Bronchus fibroblast of lung (primary cell): ENCODE measurements around a stretch of chr10.

- RAMPAGE, long total RNA: no peak
Measured at GRCh38 chr10:6273212-6273885, 70.6 kb downstream of the PFKFB3 start.

- RAMPAGE, long total RNA: no peak
Measured at GRCh38 chr10:6296747-6297327, 94.1 kb downstream of the PFKFB3 start.

GRCh38 chr10:6297641-6298497, 95.1 kb downstream of the PFKFB3 start:
- RAMPAGE, long total RNA: no peak

DNA sequence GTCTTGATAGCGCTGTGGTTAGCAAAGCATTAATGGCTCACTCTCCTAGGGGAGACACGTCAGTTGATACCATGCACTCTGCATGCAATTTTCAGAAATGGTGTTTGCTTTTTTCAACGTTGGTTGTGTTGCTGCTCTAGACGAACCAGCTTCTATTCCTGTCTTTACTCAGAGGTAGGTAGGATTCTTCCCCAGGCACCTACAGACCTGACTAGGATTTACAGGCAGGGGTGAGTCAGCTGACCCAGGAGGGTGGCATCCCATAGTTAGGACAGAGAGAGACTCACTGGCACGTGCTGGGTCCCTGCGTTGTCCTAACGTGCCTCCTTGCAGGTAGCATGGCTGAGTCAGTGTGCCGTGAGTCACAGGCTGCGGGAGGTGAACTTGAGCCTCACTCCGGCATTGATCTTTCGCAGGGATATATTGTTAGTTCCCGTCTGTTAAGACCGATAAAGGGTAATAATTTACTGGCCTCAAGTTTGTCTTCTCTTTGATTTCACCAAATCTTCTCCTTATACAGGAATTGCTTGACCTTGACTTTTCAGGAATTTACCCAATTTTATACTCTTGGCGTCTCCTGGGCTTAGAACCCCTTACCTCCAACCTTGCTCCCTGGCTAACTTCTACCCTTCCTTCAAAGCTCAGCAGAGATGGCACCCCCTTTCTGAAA, 96.5 kb downstream of the PFKFB3 start:
- RAMPAGE, long total RNA: no peak

DNA sequence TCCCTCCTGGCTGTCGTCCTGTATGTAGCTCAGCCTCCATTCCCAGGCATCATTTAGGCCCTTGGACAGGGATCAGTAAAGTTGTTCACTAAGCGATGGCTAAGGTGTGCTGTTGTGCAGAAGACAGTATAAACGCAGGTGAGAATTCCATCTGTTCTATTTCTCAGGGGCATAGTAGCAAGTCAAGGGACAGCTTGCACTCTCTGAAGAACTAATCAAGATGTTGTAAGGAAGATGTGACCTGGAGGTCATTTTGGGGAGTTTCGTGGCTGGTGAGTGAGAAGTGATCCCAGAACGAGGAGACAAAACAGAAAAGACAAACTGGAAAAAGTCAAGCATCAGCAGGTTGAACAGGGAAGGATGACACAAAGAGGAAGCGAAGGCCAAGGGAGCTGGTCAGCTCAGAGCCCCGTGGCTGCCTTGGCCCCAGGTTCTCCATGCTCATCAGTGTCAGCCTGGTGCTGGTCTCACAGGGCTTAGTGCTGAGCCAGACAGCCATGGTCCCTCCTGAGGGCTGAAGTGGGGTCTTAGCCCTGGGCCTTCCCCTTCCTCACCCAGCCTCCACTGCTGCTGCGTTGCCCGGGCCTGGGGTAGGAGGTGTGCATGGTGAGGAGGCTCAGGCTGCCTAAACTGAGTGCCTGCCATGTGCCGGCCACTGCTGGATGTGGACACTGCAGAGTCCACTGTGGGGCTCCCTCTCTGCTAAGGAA, 183.5 kb downstream of the PFKFB3 start:
- RAMPAGE, long total RNA: no peak

DNA sequence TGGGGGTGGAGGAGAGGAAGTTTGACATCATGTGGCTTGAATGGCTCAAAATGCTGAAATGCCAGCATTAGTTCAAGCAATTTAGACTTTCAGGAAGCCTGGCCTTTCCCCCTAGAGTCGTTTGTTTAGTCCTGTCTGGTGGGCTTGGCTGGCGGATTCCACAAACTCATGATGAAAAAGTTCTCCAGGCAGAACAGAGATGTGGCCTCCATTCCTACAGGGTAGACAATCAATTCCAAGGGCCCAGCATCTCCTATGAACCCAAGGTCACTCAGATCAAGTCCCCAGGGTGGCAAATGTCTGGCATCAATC, 180.5 kb downstream of the PRKCQ start:
- RAMPAGE, long total RNA: no peak

GRCh38 chr10:6400230-6400973, 179.7 kb downstream of the PRKCQ start:
- RAMPAGE, long total RNA: no peak

GRCh38 chr10:6542765-6543409, 37.2 kb downstream of the PRKCQ start:
- RAMPAGE, long total RNA: no peak

DNA sequence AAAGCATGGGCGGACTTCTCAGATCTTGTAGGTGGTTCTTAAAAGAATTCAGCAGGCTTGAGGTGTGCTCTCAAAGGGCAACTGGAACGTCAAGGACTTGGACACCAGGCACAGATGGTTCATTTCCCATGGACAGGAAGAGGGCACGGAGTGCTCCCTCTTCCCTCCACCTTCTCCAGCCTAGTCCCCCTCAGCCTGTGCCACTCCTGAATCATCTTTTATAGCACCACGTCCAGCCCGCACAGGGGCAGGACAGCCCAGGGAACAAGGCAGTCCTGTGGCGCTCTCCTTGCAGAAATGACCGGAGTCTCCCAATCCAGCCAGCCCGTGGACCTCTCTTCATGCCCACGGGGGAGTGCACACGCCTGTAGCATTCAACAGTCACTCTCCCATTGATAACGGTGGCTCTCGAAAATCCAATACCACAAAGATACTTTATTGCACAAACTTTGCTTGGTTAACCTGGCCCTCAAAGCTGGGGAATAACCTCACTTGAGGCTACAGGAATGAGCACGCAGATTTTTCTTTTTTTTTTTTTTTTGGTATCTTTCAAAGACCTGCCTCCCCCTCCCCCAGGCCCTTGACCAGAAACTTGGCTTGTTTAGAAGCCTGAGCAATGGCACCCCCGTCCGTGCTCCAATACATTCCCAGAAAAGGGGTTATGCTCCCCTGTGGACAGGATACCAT, 808 bp downstream of the PRKCQ start:
- RAMPAGE, long total RNA: no peak

DNA sequence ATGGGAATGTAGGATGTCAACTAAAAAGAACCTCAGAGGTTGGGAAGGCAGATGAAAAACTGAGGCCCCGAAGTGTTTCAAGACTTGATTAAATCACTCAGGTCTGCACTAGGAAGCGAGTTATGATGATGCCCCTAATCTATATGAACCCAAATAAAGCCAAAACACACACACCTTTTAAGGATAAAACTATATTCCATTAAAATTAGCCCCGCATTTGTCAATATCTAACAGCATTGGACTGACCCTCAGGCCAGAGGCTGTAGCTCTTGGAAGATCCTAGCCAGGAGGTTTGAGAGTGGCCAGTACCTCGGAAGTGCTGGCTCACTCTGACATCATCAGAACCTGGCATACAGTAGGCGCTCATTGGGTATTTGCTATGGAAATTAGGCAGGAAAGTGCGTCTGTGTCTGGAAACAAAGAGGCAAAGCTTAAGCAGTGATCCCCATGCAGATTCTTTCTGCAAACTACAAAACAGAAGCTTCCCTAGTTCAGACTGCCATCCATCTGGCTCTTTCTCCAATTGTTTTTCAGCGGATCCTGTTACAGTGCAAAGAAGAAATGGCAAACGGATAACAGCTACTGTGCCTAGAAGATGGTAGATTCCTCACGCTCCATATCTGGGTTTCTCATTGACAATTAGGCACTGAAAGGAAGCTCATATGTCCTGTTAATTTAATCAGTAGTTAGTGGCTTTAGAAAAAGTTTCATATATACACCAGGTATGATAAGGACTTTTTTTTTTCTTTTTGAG, 1.7 kb upstream of the PRKCQ start:
- RAMPAGE, long total RNA: no peak

- RAMPAGE, long total RNA: no peak
Measured at GRCh38 chr10:6591844-6592622, 12.0 kb upstream of the PRKCQ start.

DNA sequence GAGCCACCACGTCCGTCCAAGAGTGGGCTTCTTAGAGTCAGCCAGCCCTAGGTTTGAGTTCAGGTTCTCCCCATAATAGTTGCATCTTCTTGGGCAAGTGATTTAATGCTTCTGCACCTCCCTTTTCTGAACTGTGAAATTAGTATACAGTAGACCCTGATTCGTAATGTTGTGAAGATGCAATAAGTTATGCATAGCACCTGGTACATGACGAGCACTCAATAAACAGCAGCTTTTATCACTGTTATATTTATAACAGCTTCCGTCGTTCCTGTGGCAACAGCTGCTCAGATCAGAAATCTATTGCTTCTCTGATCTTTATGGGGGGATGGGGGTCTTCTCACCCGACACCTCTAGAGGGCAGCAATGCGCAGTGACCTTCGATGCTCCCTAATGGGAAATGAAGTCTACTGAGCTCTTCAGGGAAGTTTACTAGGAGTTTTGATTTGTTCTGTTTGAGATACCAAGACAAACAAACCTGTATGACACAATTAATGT, 289.7 kb downstream of the SFMBT2 start:
- RAMPAGE, long total RNA: no peak

GRCh38 chr10:7233178-7233582, 177.7 kb downstream of the SFMBT2 start:
- RAMPAGE, long total RNA: no peak

- RAMPAGE, long total RNA: no peak
Measured at GRCh38 chr10:7337418-7338179, 73.2 kb downstream of the SFMBT2 start.

DNA sequence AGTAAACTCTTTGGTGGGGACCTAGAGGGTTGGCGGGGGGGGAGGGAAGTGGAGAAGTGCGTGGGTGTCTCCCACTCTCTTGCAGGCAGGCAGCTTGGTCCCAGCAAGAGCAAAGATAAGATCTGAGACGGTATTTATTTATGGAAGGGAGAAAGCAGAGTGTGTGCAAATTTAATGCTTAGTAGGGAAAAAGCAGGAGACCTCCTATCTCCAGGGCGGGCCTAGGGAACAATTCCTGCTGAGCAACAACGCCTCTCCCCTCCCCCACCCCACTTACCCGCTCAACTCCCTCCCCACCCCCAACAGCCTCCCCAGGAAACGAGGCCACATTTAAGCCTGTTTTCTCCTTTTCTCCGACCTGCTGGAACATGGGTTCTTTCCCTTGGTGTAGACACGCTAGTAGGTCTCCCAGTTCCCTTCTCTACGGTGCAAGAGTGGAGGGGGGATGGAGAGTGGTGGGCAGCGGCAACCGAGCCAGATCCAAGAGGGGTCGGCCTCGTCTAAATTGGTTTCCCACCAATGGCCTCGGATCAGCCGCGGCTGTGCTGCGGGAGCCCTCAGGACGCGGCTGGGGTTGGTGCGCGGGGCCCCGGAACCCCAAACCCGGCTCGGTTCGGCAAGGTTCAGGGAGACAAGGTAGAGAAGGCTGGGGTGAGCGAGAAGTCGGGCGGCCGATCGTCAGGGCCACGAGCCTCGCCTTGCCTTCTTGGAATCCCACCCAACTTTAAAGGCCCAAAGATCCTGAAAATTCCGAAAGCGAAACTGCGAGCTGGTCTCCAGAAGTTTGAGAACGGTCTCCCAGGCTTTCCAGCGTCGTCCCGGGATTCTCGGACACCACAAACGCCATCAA, 3.7 kb downstream of the SFMBT2 start:
- RAMPAGE, long total RNA: no peak

DNA sequence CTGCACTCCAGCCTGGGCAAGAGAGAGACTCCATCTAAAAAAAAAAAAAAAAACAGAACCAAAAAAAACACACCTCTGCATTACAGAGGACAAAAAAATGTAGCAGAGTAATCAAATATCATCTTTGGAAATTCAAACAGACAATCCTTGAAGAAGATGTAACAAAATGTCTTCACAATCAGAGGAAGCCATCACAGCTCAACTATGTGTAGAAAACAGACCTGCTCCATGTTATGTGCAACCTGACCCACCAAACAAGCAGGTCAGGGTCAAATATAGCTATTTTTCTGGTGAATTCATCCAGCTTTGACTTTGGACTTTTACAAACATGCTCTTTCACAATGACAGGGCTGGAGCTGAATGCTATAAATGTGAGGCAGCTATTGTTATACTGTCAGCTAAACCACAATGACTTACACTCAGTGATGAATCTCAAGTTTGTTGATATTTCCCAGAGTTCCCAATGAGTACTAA, 2.7 kb upstream of the ITIH2 start:
- RAMPAGE, long total RNA: no peak

- RAMPAGE, long total RNA: no peak
Measured at GRCh38 chr10:7707041-7707500, 4.0 kb downstream of the ITIH2 start.

DNA sequence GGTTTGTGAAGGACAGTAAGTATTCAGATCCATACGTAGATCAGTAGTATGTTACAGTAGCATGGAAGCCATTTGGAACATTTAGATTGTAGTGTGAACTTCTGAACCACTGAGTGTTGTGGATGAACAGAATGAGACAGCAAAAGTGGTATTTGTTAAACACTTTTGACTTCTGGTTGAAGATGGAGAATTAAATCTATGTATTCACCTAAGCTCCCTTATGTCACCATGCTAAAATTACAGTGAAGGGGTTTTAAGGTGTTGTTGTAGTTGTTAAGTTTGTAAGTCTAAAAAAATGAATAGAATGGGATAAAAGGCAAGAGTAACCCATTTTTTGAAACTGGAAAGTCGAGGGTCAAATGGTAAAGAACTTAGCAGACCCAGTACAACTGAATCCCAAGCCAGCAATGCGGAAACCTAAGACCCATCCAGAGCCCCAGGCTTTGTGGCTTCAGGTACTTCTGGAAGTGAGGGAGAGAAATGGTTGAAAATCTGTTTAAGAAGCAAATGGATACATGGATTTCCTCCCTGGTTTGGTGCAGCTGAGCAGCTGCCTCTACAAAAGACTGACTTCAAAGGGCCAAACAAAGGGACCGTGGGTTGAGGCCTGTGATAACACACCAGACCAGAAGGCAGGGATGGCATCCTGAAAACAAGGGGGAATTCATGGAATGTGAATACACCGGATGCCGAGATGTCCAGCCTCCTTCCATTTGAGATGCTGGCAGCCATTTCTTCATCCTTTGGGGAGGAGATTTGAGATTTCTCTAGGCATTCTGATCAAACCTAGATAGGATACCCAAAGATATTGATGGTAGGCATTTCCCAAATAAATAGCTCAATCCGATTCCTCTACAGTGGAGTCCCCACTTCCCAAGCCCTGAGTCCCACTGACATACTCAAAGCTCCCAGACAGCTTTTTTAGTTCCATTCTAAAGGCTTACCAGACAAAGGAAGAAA, 36.7 kb downstream of the TAF3 start:
- RAMPAGE, long total RNA: no peak

GRCh38 chr10:8053298-8053517, 1.3 kb upstream of the GATA3 start:
- RAMPAGE, long total RNA: no peak

- RAMPAGE, long total RNA: no peak
Measured at GRCh38 chr10:8453543-8453906, 399.0 kb downstream of the GATA3 start.